Cardiac atrium fibroblast (primary cell): ENCODE measurements around a stretch of chr21.

DNA sequence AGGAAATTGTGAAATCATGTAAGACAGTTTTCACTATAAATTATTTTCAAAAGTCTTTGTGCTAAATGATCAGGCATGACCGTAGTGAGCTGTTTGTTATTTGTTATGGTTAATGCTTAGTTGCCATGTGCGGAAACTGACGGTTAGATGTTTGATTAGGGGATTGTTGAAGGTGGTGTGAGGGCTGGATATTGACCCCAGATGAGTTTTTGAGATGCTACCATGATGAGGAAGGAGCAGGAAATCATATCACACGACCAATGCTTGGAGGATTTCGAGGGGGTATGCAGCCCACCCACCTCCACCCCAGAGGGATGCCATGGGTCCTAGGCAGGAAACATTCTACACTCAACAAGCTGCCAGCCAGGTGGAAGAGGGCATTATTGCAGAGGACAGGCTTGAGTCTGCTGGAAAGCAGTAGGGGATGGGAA, 34.1 kb downstream of the BACE2 start:
- RAMPAGE, long total RNA, result no peak

GRCh38 chr21:41216016-41217036, 48.4 kb downstream of the BACE2 start:
- RAMPAGE, long total RNA, result no peak

DNA sequence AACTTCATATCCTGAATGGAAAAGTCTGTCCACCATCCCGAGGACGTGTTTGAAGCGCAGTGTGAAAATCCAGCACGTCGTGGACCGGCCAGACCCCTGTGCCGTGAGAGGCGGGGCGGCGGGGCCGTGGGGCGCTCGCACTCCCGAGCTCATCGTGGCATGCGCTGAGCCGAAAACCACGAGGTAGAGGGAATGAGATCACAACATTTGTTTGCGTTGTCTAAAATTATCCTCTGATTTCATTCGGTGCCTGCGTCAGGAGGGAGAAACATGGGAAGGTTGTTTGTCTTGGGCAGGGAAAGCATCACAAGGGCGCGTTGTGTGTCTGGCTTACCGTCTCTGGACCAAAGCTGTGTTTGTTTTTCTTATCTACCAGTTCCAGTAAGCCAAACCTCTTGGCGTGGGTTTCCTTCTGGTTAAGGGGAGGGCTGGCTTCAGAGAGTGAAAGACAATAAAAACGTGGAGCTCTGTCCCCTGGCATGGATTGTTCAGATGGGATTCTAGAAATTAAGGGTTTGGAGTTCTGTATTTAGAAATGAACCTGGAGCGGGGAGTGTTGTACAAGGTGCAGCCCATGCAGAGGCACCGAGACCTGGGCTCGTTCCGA, 69.0 kb upstream of the FAM3B start:
- RAMPAGE, long total RNA, result no peak

DNA sequence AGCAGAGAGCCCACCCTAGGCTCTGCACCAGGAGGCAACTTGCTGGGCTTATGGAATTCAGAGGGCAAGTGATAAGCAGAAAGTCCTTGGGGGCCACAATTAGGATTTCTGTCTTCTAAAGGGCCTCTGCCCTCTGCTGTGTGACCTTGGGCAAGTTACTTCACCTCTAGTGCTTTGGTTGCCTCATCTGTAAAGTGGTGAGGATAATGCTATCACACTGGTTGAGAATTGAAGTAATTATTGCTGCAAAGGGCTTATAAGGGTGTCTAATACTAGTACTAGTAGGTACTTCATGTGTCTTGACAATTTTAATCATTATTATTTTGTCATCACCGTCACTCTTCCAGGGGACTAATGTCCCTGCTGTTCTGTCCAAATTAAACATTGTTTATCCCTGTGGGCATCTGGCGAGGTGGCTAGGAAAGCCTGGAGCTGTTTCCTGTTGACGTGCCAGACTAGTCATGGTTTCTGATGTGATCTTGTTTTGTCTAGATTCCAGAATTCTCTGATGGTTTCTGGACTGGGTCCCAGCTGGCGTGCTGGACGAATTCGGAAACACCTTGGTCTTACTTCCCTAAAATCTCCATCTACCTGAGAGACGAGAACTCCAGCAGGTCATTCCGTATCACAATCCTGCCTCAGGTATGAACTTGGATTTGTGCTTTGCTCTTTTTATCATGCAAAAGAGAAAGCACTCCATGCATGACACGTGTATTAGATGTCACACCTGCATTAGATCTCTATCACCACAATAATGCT, 66.2 kb upstream of the FAM3B start:
- RAMPAGE, long total RNA, result no peak

GRCh38 chr21:41280272-41280813, 36.3 kb upstream of the FAM3B start:
- RAMPAGE, long total RNA, result no peak

DNA sequence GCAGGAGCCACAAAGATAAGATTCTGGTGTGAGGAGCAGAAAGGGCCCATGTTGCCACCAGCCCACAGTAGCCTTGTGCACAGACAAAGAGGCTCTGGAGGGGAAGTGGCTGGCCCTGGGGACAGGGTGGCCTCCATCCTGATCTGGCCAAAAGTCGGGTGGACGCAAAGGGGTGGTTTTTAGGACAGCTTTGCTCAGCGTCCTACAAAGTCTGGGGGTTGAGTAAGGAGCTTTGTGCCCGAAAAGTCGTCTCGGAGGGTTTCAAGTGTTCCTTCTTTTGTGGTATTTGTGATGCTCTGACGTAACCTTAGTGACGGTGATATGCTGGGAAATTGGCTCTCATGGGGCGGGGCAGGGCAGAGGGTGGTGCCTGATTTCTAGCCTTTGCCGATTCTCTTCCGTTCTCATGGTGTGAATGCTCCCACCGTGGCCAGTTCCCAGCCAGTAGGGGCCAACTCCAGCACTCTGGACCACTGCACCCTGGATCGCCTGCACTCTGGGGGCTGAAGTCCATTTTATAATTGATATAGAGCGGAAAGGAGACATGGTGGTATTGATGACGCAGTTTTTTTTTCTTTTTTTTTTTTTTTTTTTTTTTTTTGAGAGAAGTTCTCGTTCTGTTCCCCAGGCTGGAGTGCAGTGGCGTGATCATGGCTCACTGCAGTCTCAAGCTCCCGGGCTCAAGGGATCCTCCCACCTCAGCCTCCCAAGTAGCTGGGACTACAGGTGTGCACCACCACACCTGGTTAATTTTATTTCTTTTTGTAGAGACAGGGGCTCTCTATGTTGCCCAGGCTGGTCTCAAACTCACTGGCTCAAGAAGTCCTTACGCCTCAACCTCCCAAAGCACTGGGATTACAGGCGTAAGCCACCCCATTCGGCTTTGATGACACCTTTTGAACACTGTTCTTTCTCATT, 608 bp downstream of the MX2 start:
- RAMPAGE, long total RNA, result no peak

DNA sequence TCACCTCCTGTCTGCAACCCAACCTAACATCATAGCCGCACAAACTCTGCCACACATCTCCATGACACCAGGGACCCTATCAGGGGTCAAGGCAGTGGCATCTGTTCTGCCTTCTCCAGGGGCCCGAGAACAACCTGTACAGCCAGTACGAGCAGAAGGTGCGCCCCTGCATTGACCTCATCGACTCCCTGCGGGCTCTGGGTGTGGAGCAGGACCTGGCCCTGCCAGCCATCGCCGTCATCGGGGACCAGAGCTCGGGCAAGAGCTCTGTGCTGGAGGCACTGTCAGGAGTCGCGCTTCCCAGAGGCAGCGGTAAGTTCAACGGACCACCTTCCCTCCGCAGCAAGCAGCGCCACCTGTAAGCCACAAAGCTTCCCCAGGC, 15.8 kb downstream of the MX2 start:
- RAMPAGE, long total RNA, result no peak

DNA sequence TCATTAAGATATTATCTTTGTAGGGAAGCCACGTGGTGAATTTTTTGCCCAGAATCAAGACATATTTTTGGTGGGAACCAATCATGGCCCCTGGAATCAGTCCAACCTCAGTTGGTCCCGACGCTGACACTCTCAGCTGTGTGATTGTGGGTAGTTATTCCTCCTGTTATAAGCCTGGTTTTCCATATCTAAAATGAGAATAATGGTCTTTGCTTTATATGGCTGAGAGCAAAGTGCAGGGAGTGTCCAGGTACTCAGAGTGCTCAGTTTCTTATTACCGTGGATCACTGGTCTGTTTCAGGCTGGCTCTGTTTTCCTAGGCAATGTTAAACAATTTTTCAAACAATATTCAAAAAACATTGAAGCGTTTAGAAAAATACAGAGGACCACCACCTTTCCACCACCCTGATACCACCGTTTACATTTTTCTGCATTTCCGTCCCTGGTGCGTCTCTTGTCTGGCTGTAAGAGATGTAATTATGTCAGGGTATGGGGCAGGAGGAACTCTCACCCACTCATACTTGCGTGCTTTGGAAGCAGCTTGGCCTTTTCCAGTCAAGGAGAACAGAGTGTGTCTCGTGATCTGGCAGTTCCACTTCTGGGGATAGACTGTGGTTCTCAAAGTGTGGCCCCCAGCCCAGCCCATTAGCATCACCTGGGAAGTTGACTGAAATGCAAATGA, 6.6 kb downstream of the MX1 start:
- RAMPAGE, long total RNA, result no peak

GRCh38 chr21:41498921-41499122, 9.1 kb downstream of the TMPRSS2 start:
- RAMPAGE, long total RNA, result no peak

- RAMPAGE, long total RNA, result no peak
Observed at GRCh38 chr21:41526276-41526694, 18.3 kb upstream of the TMPRSS2 start.

DNA sequence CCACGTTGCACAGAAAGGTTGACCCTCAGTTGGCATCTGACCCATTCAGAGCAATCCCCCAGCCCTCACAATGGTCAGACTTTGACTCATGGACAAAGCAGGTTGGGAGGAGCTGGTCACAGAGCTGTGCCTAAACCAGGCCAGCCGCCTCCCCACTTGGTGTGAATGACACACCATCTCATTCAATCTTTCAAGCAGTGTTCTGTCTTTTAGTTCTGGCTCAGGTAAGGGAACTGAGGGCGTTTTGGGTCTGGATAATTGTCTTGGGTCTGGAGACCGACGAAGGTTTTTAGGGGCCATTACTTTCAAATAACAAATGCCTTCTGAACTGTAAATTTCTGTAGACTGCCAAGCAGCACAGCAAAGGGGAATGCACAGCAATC, 48.5 kb upstream of the TMPRSS2 start:
- RAMPAGE, long total RNA, result no peak

DNA sequence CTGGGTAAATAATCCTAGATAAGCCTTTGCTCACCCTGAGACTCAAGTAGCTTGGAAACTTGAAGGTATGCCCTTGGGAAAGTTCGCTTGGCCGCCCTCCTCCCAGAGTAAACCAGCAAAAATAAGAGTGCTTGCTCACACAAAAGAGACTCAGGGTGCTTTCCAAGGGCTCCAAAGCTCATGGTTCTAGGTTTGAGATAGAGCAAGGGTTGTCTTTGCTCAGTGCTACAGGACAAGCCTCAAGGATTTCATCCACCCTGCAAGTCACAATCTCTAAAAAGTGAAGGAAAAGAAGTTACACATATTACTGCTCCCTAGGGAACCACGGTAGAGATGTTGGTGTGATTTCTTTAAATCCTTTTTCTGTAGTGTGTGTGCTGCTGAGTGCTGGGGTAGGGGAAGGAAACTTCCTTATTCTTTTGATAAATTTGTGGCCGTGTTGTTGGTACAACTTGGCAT, 86.0 kb upstream of the TMPRSS2 start:
- RAMPAGE, long total RNA, result no peak

GRCh38 chr21:41668756-41669347, 98.0 kb downstream of the RIPK4 start:
- RAMPAGE, long total RNA, result no peak

- RAMPAGE, long total RNA, result no peak
Observed at GRCh38 chr21:41761074-41761688, 5.7 kb downstream of the RIPK4 start.

GRCh38 chr21:41783467-41783705, 16.5 kb upstream of the RIPK4 start:
- RAMPAGE, long total RNA, result no peak

DNA sequence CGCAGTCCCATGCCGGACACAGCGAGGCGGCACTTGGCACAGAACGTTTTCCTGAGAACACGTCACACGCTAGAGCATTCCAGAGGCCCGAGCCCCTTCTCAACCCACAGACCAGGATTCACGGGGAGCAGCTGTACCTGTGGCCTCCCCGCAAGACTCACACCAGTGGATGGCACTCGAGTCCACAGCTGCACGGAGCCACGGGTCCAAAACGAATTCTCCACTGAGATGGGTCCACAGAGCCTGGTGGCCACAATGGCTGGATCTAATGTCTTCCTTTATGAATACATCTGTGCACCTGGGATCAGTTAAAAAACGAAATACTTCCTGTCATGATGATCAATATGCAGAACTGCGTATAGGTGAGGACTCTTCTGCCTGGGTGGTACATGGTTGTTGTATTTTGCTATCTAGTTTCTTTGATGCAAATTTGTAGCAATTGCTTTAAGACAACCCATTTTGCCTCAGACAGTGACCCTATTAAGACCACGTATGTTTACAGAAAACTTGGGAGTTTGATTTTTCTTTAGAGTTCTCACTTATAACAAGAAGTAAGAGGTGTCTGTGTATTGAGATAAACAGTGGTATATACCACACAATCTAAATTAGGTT, 31.7 kb upstream of the RIPK4 start:
- RAMPAGE, long total RNA, result no peak

- RAMPAGE, long total RNA, result no peak
Observed at GRCh38 chr21:41927749-41928325, 26.0 kb downstream of the C2CD2 start.

DNA sequence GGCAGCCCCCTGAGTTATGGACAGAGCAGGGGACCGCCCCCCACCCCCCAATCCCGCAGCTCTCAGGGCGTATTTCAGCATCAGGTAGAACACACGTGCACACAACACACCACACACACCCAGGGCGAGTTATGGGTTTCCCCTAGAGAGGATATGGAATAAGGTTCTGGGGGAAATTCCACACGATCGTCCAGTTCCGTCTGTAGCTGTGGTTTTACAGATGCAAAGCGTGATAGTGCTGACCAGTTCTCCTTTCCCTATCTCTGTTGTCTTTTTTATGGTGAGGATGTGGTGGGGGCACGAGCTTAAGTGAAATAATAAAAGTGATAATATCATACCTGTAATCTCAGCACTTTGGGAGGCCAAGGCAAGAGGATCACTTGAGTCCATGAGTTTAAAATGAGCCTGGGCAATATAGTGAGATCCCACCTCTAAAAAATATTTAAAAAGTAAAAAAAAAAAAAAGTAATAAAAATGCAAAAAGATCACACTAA, 25.1 kb downstream of the C2CD2 start:
- RAMPAGE, long total RNA, result no peak

DNA sequence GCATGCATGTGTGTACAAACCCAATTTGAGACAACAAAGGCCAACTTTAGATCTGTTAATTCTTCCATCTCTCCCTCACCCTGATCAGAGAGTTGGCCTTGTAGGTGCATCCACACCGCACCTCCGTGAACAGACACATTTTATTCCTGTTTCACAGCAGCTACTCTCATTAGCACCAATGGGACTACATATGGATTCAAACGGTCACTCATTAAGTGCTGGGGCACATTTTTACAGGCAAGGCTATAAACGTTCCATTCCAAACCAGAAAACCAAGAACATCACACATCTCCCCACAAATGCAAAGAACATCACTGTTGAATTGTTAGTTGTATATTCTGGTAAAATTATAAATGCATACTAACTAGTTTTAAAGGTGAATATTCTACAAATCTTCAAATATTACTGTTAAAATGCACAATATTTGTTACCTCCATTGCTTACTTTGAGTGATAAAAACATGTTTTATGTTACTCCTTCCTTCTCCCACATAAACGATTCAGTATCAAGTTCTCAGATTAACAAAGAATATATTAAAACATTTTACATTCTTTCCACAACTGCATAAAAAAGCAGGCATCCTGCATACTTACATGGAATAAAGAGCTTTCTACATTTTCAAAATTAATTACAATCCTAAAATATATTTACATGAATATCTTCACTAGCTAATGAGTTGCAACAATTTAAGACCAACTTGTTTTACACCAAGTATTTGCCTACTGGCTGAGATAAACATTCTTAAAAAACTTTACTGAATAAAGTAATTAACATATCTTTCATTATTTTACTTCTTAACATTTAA, 22.2 kb downstream of the ZBTB21 start:
- RAMPAGE, long total RNA, result no peak

GRCh38 chr21:42003255-42003621, 6.9 kb downstream of the ZBTB21 start:
- RAMPAGE, long total RNA, result no peak